Hematopoietic multipotent progenitor cell (in vitro differentiated cells): ENCODE measurements around the gene PRDM10.

- CAGE, long polyA plus RNA = no peak
Measured at GRCh38 chr11:129012742-129013429, 70.2 kb upstream of the TP53AIP1 start.

DNA sequence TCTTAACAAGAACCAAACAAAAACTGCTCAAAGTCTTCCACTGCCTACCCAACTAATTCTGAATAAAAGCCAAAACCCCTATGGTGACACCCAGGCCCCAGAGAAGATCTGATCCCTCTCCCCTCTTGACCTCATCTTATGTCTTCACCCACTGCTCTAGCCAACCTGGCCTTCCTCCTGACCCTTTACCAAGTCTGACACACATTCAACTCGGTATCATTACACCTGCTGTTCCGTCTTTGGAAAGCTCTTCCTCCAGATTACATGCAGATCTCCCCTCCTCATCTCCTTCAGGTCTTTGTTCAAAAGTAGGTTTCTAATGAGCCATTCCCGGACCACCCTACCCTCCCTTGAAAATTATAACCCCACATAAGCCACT, 84.7 kb upstream of the TP53AIP1 start:
- CAGE, long polyA plus RNA = no peak

GRCh38 chr11:129032077-129032546, 89.4 kb upstream of the TP53AIP1 start:
- CAGE, long polyA plus RNA = no peak

GRCh38 chr11:129239754-129240332, 47.7 kb upstream of the ARHGAP32 start:
- CAGE, long polyA plus RNA = no peak

- CAGE, long polyA plus RNA = no peak
Measured at GRCh38 chr11:129279817-129280901, 88.0 kb upstream of the ARHGAP32 start.

- CAGE, long polyA plus RNA = no peak
Measured at GRCh38 chr11:129282582-129282865, 90.4 kb upstream of the ARHGAP32 start.

DNA sequence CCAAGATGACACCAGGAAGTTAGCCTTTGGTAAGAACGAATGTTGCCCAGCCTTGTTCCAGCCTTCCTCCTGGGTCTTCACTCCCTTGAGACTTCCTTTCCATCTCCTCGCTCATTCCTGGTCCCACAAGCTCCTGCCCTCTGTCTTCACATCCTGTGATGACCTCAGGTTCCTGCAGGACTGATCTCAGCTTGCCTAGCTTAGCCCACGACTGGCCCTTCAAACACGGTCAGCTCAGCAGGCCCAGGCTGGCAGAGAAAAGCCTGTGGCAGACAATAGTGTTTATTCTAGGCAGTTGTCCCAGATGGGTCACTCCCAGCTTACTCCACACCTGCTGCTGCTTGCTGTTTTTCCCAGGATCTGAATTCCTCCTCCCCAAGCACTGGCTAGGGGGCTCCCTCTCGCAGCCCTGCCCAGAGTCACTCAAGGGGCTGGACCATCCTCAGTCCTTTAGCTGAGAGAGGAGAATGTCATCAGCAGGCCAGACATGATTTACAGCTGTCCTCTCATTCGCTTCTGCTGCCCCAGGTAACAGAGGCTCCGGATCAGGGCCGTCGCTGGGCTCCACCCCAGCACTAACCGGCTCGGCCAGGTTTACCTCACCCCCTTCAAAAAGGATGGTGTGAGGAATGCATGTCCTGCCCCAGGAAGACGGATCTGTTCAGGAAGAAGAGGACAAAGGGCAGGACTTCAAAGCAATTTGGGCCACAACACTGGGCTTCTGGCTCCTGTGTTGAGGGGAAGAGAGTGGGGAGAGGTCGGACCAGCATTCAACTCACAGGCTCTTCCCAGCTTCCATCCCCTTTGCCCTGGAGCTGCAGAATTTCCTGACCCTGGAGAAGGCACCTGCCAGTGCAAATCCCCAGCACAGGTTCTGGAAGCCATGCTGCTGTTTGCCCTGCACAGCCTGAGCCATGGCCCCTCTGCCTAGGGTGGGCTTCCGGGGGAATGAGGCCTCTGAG, 59.8 kb upstream of the BARX2 start:
- CAGE, long polyA plus RNA = no peak

DNA sequence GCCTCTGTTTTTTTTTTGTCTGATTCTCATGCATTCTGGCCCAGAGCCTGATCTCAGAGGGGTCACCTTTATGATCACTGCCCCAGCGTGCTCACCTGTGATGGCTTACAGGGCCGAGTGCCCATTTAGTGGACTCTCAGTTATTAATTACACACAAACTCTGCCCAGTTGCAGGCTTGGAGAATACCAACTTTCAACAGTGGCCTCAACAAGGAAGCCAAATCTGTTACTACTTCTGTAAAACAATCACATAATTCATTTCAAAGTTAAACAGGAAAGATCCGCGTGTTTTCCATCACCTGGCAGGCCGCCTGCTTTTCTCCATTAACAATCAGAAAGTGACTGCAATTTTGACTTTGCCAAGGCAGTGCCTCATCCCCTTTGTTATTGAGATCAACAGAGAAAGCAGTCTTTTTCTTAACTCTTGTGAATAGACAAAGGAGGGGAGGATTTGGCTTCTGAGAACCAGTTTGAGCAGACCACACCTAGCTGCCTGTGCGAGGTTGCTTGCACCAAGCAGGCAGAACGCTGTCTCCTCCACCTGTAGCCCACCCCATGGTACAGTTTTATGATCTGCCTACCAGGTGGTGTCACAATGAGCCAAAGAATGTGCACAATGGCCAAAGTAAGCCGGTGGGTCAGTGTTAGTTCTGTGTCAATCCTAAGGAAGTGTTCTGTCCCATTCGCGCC, 77.7 kb downstream of the BARX2 start:
- CAGE, long polyA plus RNA = no peak

- CAGE, long polyA plus RNA = no peak
Measured at GRCh38 chr11:129803388-129803961, 12.2 kb upstream of the TMEM45B start.

- CAGE, long polyA plus RNA = no peak
Measured at GRCh38 chr11:129814191-129814800, 1.4 kb upstream of the TMEM45B start.

- CAGE, long polyA plus RNA = no peak
Measured at GRCh38 chr11:129861710-129862311, 33.6 kb downstream of the NFRKB start.

DNA sequence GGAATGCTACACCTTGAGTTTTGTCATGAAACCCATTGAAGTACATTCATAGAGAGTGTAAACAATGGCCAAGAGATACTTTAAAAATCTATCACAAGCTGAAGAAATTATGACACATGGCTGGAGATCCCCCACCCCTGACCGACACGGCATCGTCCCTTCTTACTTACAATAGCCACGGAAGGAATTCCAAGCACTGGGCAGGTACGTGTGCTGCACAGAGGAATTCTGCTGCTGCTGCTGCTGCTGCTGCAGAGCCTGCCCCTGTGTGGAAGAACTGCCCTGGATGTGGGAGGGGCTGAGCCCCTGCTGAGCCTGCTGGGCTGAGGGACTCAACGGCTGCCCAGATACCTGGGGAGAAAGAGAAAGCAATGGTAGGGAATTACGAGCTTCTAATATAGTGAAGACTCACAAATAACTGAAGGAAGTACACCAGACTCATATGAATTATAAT, 15.0 kb upstream of the NFRKB start:
- CAGE, long polyA plus RNA = no peak

DNA sequence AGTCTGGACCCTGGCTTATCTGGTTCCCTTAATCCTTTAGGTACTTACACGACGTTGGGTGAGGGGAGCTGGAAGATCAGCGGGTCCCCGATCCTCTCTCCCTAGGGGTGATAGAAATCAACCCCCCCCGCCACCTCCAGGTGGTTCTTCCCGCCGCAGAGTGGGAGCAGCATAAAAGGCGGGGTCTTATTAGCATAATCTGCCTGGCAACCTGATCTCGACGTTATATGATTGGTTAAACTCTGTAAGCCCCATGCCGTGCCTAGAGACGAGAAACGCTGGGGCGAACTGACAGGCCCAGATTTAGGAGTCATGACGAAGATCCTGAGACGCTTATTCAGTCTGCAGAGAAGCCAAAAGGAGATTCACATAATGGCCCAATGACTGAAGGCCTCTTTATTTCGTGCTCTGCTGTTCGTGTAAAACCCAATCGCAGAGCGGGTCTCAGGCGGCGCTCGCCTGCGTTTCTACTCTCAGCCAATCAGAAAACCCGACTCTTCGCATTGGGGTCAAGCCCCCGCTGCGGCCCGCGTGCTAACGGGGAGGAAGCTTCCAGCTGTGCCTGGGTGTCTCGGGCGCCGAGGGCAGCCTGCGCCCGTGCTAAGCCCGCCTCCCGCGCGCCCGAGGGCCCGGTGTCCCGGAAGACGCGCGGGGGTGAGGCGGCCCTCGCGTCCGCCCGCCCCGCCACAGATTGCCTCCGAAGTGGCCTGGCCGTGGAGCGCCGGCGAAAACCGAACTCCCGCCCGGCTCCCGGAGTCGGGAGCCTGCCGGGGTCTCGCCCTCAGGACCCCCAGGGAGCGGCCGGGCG, at the start of gene PRDM10:
PRDM10 (minus strand) TSS at position 162 of the 808 bp plus-strand sequence.
- CAGE, long polyA plus RNA = no peak

- CAGE, long polyA plus RNA = no peak
Measured at GRCh38 chr11:130071351-130071733, 1.6 kb downstream of the APLP2 start.

- CAGE, long polyA plus RNA = no peak
Measured at GRCh38 chr11:130158343-130158891, 1.2 kb upstream of the ST14 start.

DNA sequence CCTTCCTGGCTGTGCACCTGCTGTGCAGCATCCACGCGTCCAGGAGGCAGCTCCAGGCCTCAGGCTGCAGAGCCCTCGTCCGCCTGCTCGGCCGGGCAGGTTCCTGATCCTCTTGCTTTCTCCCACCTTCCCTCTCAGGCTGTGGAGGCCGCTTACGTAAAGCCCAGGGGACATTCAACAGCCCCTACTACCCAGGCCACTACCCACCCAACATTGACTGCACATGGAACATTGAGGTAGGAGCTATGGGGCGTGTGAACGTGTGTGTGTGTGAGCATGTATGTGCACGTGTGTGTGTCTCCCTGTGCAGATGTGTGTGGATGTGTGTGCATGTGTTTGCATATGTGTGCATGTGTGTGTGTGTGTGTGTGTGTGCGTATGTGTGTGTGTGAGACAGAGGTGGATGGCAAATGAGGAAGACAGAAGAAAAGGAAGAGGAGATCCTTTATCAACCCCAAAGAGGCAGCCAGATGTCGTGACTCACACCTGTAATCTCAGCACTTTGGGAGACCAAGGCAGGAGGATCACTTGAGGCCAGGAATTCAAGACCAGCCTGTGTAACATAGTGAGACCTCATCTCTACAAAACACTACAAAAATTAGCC, 35.0 kb downstream of the ST14 start:
- CAGE, long polyA plus RNA = no peak

DNA sequence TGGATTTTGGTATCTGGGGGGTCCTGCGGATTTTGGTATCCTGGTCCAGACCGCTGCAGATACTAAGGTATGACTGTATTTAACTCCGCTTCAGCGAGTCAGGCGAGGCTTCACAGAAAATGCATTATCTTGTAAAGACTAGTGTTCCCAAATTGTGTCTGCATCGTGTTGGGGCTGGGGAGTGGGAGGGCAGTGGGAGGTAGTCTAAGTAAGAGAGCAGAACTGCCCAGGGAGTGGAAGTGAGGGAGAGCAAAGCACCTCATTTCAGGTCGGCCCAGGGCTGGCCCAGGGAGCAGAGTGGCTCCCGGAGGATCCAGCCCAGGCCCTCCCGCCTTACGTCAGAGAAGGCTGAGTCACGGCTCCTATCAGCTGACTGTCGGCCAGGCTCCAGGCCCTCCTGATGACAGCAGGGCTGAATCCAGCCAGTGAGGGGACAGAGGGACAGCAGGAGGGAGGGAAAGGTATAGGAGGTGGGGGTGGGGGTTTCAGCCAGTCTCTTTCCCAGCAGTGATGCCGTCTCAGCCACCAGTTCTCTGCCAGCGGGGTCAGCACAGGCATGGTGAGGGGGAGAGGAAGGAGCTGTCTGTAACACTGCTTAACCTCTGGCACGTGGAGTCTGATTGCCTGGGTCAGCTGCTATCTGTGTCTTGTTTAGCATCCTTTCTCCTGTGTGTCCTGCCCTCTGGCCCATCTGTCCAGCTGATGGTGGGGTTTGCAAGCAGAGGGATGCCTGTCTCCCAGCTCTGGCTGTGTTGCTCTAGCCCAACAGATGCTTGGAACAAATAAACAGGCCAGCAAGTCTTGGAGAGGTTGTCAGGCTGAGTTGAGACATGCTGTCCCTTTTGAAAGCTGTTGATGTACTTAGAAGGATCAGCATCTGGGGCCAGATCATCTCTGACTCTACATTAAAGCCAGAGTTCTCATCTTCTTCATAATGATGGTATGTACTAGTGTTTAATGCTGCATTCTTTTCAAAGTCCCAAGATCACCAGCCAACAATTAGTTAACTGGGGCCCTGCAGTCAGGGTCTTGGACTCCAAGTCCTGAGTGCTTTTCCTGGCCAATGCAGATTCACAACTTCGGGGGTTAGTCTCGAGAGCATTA, 74.0 kb downstream of the ADAMTS15 start:
- CAGE, long polyA plus RNA = no peak

GRCh38 chr11:130583628-130583924, 135.1 kb downstream of the ADAMTS15 start:
- CAGE, long polyA plus RNA = no peak

GRCh38 chr11:130672281-130672866, 223.9 kb downstream of the ADAMTS15 start:
- CAGE, long polyA plus RNA = no peak

DNA sequence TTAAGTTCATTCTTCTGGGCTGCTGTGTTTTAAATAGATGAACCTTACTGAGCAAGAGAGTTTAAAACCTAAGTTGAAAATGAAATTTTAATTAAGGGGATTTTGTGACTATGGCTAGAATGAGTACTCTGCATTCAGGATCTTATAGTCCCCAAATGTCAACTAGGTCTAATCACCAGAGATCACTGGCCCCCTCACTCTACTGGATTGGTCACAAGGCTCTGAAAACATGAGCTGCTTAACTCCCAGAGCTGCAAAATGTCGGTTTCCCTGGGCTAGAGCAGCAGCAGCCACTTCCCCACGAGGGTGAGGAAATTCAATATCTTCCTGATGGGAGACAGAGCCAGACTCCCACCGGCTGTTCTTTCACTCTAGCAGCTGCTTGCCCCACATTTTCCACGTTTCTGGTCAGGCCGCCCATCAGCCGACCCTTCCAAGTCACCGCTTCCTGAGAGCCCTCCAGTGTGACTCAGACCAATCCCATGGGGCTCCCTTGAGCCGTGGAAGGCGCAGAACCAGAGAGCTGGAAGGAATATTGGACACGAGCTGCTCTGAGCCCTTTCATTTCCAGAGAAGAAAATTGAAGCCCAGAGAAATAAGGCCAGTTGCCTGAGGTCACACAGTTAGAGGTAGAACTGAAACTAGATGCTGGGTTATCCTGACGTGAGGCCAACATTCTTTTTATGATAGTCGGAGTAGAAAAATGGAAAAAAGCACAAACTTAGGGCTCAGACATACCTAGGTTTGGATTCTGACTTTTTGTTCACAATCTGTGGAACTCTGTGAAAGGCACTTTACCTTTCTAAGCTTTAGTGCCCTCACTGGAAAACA, 227.0 kb downstream of the ADAMTS15 start:
- CAGE, long polyA plus RNA = no peak